HEK293 (cell line): ENCODE measurements around the gene SLC13A2.

GRCh38 chr17:21370291-21371010 lies 5.7 kb upstream of the KCNJ12 start:
- PRO-cap = bidirectional peak, plus-strand start at chr17:21370647, minus-strand start at chr17:21370577
- RRBS, 2 experiments = no CpG with 5 or more reads among the region's 12 CpGs

- PRO-cap = no peak
- RRBS, 2 experiments = no CpG with 5 or more reads among the region's 24 CpGs
Measured at GRCh38 chr17:21530838-21532138, 155.1 kb downstream of the KCNJ12 start.

- PRO-cap = no peak
- RRBS, 2 experiments = no CpG with 5 or more reads among the region's 2 CpGs
Measured at GRCh38 chr17:22118150-22118370, 425.7 kb downstream of the KCNJ18 start.

DNA sequence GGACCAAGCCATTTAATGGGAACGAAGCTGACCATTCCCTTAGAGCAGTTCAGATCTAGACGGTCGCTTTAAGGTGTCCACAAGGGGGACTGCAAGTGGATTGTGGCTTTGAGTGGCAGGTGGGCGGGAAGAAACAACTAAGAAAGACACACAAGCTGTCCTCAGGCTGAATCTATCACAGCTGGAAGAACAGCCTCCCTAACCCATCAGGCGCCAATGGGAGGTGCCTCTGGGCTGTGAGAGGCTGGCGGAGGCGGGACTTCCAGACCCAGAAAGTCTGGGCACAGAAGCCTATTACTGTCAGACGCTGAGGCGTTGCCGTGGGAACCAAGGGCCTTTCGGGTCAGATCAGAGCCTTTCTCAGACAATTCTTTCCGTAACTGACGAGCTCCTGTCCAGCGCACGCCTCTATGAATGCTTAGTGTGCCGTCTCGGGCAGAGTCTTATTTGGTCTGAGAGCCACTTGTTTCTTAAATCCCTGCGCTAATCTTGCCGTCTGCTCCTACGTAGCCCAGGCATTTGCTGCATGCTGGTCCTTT lies 618.4 kb downstream of the KCNJ18 start:
- PRO-cap = unidirectional peak, plus-strand start at position 300 of the sequence
- RRBS, 2 experiments = no CpG with 5 or more reads among the region's 20 CpGs

GRCh38 chr17:27276565-27277341 lies 17.2 kb upstream of the WSB1 start:
- PRO-cap = unidirectional peak, plus-strand start at chr17:27276758
- RRBS, 2 experiments = no CpG with 5 or more reads among the region's 18 CpGs

GRCh38 chr17:27322368-27322846 lies 28.5 kb downstream of the WSB1 start:
- PRO-cap = no peak

DNA sequence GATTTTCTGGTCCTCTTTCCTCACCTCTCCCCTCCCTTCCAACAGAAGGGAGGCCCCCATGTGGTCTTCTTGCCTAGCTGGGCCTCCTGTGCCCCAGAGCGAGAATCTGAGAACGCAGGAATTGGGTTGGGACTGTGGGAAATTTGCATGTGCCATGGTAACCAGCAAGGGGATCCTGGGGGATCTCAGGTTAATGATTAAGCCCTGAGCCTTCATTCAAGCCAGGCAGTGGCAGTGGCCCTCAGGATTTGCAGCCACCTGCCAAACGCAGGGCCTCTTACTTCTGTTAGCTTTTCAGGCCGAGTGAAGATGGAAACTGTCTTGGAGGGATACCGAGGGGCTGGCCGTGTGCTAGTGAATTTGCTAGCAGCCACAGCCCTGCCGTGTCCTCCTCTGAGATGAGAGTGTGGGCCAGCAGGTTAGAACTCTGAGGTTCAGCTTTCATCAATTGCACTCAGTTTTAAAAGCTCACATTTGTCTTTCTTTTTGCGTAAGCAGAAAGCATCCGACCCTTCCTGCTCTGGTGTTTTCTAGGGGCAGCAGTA lies 40.3 kb downstream of the KSR1 start:
- PRO-cap = no peak
- RRBS, 2 experiments = no CpG with 5 or more reads among the region's 9 CpGs

- PRO-cap = no peak
- RRBS, 2 experiments = no CpG with 5 or more reads among the region's 9 CpGs
Measured at GRCh38 chr17:27531482-27532255, 75.4 kb downstream of the KSR1 start.

DNA sequence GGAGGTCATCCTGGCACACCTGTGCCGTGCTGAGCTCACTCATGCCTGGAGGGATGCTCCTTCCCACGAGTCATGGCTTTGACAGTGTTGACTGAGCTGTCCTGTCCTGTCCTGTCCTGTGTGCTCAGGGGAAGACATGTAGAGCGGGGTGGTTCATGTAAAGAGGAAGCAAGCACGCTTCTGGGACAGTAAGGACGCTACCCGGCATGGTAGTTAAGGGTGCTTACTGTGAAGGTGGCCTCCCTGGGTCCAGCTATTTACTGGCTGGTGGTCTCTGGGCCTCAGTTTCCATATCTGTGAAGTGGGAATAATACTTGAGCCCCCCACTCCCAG lies 423 bp downstream of the LGALS9 start:
- PRO-cap = no peak
- RRBS, 2 experiments = no CpG with 5 or more reads among the region's 6 CpGs

- PRO-cap = no peak
- RRBS, 2 experiments = no CpG with 5 or more reads among the region's 11 CpGs
Measured at GRCh38 chr17:27648801-27649456, 17.9 kb downstream of the LGALS9 start.

DNA sequence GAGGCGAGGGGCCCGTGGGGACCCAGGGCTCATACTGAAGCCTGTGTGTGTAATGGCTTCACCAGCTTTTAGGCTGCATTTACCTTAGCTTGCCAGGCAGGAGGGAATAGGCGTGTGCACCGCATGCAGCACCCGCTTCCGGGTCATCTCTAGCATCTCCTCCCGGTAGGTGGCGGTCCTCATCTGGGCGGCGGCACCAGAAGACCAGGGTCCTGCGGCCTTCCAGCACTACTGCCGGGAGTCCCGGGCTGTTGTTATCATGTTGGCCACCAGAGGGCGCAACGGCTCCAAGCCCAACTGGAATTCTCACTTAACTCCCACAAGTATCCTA lies 23.6 kb downstream of the LGALS9 start:
- PRO-cap = unidirectional peak, minus-strand start at position 151 of the sequence
- RRBS, 2 experiments = 1 to 2% methylated on average over 6 to 8 of the region's 15 CpGs

GRCh38 chr17:27782831-27783448 lies 17.4 kb downstream of the NOS2 start:
- PRO-cap = no peak
- RRBS, 2 experiments = no CpG with 5 or more reads among the region's 8 CpGs

GRCh38 chr17:27793477-27794350 lies 6.6 kb downstream of the NOS2 start:
- PRO-cap = bidirectional peak, plus-strand start at chr17:27793634, minus-strand start at chr17:27793589; bidirectional peak, plus-strand start at chr17:27793819, minus-strand start at chr17:27793727; bidirectional peak, plus-strand start at chr17:27793859, minus-strand start at chr17:27793939
- RRBS, 2 experiments = 2 to 6% methylated on average over 39 of the region's 65 CpGs

DNA sequence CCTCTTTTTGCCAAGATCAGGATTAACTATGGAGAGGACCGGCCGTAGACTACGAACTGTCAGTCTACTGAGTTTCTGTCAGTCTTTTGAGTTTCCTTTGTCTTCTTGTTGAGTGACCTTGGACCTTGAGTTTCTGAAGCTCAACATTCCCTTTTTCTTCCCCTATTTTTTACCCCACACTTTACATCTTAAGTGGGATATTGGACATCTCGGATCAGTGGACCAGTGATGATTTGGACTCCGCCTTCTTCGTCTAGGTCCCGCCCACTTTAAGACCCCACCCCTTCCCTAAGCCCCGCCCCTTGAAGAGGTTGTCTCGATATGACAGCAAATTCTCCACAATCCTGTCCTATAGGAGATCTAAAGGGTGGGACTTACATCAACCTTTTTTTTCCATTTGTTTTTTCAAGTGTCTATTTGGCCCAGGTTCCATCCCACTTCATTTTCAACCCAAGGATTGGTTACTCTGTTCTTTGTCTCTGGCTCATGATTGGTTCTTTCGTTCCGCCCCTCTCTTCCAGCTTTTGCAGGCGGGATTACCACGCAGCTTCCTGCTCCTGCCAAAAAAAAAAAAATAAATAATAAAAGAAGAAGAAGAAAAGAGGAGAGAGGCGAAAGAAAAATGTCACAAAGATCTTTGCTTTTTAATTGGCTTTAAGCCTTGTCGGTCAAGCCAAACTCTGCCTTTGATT lies 1.5 kb upstream of the NLK start:
- PRO-cap = no peak
- RRBS, 2 experiments = no CpG with 5 or more reads among the region's 15 CpGs

DNA sequence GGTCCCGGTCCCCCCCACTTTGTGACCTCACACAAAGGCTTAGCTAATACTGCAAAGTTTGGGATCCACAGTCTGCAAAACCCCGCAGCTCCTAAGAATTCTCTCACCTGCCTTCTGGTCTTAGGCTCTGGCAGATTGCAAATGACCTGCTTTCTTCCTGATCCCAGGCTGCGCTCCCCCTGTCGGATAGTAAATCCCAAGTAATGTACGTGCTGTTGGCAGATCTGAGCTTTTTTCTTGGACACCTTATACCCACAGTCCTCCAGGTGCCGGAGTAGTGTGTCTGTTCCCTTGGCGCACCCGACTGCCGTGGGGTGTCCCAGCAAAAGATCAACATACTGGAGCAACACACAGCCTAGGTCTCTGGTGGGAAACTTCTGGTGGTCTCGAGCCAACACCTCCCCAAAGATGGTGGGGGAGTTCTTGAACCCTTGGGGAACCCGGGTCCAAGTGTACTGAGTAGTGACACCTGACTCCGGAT lies 83.6 kb upstream of the TMEM97 start:
- PRO-cap = no peak
- RRBS, 2 experiments = no CpG with 5 or more reads among the region's 12 CpGs

DNA sequence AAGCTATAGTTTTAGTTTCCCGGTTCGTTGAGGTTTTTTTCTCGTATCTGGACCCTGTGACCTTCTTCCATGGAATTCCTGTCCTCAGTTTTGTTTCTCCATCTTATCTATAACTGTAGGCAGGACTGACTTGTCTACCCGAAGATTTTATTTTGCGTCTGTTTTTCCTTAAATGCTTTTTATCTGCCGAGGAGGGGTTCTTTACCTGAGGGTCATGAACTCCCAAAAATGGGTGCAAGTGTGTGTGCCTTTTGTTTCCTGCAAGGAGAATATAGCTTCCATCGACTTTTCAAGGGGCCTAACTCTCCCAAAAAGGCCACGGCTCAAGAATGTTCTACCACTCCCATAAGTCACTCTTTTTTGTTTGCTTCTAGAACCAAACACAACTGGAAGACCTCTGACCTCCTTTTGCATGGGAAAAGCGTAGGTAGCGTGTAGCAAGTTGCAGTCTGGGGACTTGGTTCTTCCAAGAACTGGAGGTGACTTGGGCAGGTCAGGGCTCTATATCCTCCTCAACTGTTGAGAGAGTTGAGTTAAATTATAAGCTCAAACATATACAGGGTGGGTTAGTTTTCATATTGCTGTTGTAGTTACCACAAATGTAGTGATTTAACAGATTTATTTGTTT lies 1.2 kb downstream of the TMEM97 start:
- PRO-cap = no peak
- RRBS, 2 experiments = no CpG with 5 or more reads among the region's 10 CpGs

DNA sequence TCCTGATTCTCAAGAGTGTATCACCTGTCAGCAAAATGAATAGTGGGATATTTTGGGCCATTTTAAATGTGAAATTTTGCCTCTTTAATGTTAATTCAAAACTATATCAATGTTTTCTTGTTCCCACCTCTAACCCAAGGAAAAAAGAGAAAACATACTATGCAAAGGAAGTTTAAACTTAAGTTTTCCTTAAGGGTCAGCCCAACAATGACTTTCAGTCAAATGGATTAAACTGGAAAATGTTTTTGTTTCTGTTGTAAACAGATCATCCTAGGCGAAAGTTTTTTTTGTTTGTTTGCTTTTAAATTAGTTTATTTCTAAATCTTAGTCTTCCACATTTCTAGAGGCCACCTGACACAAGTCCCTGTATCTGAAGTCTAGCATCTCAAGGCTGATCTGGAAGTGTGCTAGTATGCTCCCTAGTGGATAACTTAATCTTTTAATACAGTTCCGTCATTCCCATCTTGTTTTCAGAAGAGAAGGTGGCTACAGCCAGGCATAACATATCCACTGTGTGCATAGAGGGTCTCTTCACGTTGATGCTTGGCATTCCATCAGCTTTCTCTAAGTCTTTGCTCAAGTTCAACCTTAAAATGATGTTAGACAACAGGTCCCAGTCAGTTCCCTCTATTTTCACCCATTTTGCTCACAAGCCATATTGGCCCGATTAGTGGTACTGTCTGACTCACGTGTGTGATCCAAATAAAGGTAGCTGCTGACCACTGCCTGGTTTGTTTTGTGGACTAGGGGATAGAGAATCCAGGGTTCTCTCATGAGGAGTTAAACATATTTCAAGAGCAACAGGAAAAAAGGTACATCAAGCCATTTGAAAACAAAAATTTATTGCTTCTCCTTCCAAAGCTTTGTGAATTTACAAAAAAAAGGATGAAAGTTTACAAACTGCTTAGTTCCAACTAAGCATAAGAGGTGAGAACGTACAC lies 7.5 kb downstream of the IFT20 start:
- PRO-cap = no peak
- RRBS, 2 experiments = no CpG with 5 or more reads among the region's 6 CpGs

DNA sequence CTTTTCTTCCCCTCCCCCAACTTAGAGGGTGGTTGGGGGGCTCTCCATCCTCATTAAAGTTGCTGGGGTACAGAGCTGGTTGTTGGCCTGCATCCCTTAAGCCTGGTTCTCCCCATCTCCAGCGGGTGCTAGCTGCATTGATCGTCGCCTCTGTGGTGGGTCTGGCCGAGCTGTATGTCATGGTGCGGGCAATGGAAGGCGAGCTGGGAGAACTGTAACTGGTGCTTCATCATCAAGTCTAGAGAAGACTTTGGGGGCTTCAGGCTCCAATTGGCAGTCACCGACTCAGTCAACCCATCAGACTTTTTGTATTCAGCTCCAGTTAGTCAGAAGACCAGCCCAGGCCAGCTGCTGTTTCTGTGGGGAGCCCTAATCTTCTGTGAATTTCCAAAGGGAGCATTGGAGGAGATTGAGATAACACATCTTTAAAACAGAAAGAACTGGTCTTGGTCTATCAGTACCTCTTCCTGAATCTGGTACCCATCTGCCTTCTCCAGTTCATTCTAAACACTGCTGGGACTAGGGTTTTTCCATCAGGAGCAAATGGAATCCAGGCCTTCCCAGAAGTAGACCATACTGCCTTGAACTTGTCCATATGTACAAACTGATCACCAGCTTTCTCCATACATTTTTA lies 3.7 kb downstream of the TMEM199 start:
- PRO-cap = no peak
- RRBS, 2 experiments = no CpG with 5 or more reads among the region's 7 CpGs

DNA sequence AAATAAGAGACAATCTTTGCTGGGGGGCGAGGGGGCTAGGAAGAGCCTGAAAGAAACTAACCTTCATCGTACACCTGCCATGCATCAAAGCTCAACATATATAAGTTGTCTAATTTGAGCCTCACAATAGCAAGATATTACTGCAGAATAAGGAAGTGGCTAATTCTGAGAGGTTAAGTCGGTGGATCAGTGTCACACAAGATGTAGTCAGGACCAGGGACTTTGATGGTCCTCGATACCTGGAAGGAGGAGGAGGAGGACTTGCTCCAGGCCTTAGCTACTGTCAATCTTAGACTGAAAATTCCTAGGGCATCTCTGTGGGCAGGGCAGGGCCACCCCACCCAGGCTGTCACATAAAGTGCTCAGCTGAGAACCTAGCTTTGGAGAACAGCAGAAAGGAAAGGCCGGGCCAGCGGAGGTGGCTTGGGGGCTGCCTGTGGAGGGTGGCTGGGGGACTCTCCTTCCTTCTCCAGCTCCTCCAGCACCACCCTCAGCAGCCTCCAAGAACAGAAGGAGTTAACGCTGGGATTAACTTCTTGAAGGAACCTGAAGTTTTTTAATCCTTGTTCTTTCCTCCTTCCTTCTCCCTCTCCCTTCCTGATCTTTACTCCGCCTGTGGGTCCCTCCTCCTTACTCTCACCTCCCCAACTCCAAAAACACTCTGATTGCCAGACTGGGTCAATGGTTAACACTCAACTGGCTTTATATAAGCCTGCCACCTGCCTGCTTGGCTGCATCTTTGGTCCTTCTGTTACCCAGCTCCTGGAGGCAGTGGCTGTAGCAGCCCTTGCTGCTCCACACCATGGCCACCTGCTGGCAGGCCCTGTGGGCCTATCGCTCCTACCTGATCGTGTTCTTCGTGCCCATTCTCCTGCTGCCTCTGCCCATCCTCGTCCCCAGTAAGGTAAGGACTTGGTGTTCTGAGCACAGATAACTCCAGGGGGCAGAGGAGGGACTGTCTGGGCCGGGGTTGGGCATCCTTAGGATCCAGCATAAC lies at the start of gene SLC13A2:
Gene SLC13A2, plus strand, starts transcription at position 734 of the 997 bp plus-strand sequence.
- PRO-cap = no peak
- RRBS, 2 experiments = no CpG with 5 or more reads among the region's 13 CpGs

- PRO-cap = no peak
- RRBS, 2 experiments = no CpG with 5 or more reads among the region's 15 CpGs
Measured at GRCh38 chr17:28591972-28593233, 6.4 kb downstream of the SPAG5 start.